ENCODE measurements around the gene HAPLN1.

- RRBS, result no CpG with 5 or more reads among the region's 5 CpGs
These were observed 27.7 kb upstream of the CKMT2 start for GRCh38 chr5:81205463-81205800.

GRCh38 chr5:81607995-81608580, 142.8 kb downstream of the SSBP2 start:
- RRBS, result no CpG with 5 or more reads among the region's 1 CpG

- RRBS, result 1% methylated on average over 34 of the region's 63 CpGs
These were observed 655 bp downstream of the SSBP2 start for GRCh38 chr5:81750251-81750632.

- RRBS, result 2% methylated on average over 2 of the region's 18 CpGs
These were observed 371 bp downstream of the TMEM167A start for GRCh38 chr5:83076748-83077297.

GRCh38 chr5:83538275-83539590, 67.2 kb downstream of the VCAN start:
- RRBS, result no CpG with 5 or more reads among the region's 10 CpGs

- RRBS, result no CpG with 5 or more reads among the region's 8 CpGs
These were observed 81.8 kb downstream of the VCAN start for GRCh38 chr5:83553340-83553692.

DNA sequence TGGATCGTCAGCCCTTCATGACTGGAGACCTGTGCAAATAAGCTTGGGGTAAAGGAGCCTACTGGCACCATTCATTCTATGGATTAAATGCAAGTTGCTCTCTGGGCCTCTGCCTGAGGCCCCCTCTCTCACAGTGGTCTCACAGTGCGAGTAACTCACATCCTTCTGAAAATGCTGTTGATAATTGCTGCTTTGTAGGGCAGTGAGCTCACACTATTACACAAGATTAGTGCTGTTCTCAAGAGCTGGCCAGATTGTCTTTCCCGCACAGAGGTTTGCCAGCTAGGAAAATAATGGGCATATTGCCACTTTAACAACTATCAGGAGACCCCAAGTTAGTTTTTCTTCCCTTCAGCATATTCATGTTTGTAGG, 91.2 kb downstream of the VCAN start:
- RRBS, result no CpG with 5 or more reads among the region's 3 CpGs

DNA sequence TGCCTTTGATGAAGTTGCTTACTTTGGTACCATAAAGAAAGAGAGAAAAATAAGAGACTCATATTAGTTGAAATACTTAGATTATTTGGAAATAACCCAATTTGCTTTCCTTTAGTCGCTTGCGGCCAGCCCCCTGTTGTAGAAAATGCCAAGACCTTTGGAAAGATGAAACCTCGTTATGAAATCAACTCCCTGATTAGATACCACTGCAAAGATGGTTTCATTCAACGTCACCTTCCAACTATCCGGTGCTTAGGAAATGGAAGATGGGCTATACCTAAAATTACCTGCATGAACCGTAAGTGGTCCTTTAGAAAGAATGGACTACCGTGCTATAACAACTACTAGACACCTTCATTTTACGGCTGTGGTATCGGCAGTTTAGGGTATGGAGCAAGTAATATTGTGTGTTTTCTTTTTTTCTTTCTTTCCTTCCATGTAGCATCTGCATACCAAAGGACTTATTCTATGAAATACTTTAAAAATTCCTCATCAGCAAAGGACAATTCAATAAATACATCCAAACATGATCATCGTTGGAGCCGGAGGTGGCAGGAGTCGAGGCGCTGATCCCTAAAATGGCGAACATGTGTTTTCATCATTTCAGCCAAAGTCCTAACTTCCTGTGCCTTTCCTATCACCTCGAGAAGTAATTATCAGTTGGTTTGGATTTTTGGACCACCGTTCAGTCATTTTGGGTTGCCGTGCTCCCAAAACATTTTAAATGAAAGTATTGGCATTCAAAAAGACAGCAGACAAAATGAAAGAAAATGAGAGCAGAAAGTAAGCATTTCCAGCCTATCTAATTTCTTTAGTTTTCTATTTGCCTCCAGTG, 108.5 kb downstream of the VCAN start:
- RRBS, result no CpG with 5 or more reads among the region's 17 CpGs

DNA sequence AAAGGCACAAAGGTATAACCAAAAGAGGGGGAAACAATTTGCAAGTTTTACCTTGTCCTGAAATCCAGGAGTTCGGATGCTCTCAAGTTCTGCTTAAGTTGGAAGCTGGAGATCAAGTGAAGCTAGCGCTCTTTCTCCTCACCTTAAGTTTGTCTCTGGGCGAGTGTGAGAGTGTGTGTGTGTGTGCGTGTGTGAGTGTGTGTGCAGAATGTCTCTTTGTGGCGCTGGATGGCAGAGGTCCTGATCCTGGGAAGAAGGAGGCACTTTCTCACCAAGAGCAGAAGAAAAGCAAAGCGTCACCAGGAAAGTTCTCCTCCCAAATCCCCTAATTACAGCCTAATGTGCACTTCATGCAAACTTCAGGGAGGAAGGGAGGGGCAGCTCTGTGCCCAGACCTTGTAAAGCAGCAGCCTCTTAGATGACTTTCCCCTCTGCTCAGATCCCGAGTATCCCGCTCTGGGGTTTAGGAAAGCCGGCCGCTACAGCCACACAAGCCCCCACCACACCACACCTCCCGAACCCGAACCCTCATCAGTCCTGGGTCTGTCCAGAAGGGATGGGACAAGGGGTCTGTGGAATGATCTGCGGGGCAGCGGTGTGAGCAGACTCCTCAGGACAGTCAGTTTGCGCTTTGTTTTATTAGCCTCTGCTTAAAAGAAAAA, at the start of gene HAPLN1:
Gene HAPLN1 (minus strand): TSS at position 118 of the 662 bp plus-strand sequence.
- RRBS, result no CpG with 5 or more reads among the region's 15 CpGs

DNA sequence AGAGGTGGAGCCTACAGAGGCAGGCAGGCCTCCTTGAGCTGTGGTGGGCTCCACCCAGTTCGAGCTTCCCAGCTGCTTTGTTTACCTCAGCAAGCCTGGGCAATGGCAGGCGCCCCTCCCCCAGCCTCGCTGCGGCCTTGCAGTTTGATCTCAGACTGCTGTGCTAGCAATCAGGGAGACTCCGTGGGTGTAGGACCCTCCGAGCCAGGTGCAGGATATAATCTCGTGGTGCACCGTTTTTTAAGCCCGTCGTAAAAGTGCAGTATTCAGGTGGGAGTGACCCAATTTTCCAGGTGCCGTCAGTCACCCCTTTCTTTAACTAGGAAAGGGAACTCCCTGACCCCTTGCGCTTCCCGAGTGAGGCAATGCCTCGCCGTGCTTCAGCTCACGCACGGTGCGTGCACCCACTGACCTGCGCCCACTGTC, 78.4 kb upstream of the HAPLN1 start:
- RRBS, result no CpG with 5 or more reads among the region's 19 CpGs

DNA sequence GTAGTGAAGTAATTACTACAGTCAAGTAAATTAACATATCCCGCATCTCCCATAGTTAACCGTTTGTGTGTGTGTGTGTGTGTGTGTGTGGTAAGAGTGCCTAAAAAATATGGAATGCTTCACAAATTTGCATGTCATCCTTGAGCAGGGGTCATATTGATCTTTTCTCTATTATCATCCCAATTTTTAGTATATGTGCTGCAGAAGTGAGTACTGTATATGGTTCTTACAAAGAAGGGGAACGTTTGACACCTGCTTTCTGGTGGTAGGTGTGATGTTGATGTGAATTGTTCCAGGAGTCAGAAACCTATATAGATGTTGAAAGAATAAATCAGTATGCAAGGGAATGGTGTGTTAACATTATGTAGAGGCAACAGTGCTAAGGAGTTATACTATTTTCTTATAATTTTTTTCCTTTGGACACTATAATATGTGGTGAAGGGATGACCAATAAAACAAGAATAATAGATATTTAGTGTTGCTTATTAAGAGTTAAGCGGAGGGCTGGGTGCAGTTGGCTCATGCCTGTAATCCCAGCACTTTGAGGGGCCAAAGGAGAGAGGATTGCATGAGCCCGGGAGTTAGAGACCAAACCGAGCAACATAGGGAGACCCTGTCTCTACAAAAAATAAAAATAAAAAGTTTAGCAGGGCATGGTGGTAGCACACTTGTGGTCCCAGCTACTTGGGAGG, 32.0 kb downstream of the RASA1 start:
- RRBS, result no CpG with 5 or more reads among the region's 6 CpGs

DNA sequence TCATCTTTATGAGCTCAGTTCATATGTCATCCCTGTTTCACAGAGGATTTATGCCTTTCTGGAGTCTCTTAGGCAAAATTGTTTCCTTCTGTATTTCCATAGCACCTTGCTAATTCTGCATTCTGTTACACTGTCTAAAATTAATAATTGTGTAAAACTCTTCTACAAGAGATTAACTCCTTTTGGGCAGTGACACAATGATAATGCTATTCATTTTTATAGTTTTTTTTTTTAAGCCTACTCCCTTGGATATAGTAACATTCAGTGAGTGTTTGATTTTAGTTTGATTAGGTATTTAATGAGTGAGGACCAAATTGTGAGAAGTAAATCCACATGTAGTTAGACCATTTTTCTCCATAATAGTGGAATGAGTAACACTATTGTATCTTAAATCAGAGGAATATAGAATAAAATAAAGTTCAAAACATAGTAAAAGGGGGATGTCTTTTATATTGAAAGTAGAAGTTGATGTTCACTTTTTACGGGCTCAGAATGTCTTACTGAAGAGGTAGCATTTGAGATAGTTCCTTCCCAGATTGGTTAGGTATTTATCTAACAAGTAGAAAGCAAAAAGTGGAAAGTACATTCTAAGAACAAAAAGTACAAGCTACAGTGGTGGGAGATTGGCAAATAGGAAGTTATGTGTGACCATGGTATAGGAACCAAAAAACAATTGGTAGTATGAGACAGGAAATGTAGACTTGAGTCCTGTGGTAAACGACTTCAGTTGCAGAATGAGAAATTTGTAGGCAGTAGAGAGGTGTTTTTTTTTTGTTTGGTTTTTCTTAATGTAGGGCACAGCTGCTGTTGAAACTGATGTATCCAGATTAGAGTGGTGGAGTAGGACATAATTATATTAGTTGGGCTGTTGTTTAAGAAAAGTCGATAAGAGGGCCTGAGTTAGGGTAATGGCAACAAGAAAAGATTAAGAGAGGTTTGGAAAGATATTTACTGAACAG, 72.3 kb downstream of the CCNH start:
- RRBS, result no CpG with 5 or more reads among the region's 3 CpGs

DNA sequence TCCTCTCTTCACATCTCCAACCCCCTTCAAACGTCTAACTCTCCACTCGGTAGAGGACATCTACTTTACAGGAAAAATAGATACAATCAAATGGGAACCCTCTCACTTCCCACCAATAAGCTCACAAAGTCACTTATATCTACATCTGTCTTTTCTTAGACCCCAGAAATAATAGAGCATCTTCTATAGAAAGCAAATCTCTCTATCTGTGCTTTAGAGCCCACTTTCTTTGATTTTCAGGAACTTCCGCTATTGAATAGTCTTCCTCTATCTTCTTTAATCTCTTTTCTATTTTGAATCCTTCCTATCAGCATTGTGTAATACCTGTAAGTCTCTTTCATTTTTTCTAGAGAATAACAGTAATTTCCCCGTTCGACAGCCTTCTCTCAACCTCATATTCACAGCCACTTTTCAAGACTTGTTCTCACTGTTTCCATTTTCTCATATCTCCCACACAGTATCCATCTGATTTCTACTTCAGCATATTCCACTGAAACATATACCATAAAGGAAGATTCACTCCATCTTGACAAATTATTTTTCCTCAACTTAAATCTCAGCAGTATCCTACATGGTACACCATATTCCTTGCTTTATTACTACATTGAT, 26.8 kb downstream of the TMEM161B start:
- RRBS, result no CpG with 5 or more reads among the region's 5 CpGs

DNA sequence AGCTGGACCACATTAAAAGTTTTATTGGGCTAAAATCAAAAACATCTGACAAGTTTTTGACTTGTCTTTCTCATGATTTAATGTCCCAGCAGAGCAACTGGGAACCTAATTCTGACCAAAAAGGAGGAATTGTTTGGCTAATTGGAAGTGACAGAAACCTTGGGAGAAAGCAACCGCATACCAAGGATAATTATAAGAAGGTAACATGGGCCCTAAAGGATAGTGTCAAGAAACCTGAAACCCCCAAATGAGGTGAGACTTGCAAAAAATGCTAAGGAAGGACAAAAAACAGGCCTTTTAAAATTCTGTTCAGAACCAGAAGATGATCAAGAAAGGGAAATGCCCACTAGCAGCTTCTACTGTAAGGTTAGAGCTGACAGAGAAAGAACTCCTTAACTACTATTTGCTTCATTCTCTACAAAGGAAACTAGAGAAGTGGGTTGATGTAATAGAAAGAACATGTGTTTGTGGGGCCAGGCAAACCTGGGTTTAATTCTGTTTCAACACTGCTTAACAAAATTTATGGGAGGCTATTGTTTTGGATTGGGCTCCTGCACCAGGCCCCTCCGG, 17.1 kb upstream of the TMEM161B start:
- RRBS, result no CpG with 5 or more reads among the region's 2 CpGs

DNA sequence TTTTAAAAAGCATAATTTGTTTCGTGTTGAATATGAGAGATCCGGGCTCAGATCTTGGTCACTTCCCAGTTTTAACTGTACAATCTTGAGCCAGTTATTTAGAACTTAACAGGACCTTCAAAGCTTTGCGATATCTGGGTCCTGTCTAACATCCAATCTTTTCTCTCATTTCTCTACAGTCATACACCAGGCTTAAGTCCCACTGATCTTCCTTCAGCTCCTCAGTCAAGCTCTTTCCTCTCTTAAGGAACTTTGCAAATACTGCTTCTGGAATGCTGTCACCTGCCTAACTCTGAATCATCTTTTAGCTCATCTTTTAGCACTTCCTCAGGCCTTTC, 63.7 kb downstream of the MEF2C start:
- RRBS, result no CpG with 5 or more reads among the region's 3 CpGs

- RRBS, result 3% methylated on average over 5 of the region's 26 CpGs
These were observed 6.8 kb upstream of the MEF2C start for GRCh38 chr5:88889625-88890269.

DNA sequence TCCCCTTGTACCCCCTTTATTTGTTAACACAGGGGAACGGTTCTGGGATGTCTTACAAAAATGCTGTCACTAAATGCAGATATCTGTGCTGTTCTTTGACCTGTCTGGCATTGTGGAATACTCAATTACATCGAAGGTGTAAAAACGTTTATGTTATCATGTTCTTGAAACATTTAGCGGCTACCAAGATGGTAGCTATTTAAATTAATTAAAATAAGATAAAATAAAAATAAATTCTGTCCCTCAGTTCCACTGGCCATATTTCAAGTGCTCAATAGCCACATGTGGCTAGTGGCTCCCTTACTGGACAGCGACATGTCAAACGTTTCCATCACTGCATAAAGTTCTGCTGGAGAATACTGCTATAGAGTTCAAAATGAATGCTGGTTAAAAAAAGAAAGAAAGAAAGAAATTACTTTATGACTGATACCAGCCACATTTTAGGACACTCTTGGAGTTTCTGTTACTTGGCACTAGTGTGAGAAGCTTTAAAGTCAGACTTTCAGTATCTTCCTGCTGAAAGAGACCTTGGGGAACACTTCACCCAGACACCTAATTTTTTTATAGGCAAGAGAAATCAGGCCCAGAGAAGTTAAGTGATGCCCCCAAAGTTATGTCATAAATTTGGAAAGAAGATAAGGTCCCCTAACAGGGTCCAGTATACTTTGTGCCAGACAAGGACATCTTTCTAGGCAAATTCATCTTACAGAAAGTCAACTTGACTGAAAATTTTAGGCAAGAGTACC, 7.5 kb upstream of the MEF2C start:
- RRBS, result no CpG with 5 or more reads among the region's 6 CpGs

- RRBS, result no CpG with 5 or more reads among the region's 6 CpGs
These were observed 10.5 kb upstream of the ADGRV1 start for GRCh38 chr5:90547998-90548624.

DNA sequence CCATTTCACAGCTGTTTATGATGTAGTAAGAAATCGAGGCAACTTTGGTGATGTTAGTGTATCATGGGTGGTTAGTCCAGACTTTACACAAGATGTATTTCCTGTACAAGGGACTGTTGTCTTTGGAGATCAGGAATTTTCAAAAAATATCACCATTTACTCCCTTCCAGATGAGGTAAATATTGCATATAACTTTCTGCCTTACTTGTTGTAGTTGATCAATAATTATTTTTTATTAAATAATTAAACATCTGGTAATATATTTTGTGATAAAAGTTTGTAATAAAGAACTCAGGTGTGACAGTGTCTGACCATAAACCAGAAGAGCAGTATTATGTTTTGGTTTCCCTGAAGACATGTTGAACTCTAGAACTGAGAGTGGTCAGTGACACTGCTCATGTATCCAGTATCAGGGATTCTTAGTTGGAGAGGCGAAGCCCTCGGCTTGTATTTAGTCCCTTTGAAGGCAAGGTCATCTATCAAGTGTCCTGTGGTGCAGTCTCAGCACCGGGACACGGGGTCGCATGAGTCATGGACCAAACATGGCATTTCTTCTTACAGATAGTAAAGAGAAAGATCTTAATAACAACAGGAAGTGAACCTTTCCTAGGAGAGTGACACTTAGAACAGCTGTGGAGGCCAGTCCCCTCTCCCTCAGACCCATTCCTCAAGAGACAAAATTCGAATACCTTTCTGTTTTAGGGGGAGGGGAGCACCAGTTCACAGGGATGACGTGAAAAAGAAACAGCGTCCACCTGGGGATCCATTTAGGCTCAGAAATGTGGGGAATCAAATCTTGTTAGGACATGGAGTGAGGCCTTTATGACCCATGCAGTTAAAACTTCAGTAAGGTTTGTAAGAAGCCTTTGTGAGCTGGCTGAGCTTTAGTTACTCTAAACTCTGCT, 86.3 kb downstream of the ADGRV1 start:
- RRBS, result no CpG with 5 or more reads among the region's 9 CpGs